Retinal pigment epithelial cell (primary cell): ENCODE results near the genes PLEKHG4B and ZDHHC11.

DNA sequence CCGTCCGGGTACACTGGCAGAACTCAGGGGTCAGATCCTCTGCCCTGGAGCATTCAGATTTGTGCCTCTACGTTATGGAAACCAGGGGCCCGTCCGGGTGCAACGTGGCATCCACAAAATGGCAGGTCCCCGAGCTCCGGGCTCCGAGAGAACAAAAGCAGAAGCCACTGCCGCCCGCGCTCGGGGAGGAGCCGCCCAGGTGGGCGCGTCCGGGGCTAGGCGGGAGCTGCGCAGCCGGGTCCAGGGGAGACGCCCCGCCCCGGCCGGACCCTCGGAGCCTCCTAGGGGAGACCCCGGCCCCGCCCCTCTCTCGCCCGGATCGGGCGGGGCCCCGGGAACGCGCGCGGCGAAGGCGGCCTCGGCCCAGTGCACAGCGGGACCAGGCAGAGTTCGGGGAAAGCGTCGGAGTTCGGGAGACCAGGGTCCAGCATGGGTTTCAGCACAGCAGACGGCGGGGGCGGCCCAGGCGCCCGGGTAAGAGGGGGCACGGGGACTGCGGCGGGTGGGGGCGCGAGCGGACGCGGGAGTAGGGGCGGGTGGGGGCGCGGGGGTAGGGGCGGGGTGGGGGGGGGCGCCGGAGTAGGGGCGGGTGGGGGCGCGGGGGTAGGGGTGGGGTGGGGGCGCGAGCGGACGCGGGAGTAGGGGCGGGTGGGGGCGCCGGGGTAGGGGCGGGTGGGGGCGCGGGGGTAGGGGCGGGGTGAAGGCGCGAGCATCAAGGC, at the start of gene PLEKHG4B:
PLEKHG4B (plus strand) TSS at position 366 of the 719 bp plus-strand sequence.
- RRBS = 3% methylated on average over 19 of the region's 80 CpGs

- RRBS = 48% methylated on average over 4 of the region's 17 CpGs
Measured at GRCh38 chr5:206850-207731, 10.9 kb downstream of the CCDC127 start.

- RRBS = no CpG with 5 or more reads among the region's 11 CpGs
Measured at GRCh38 chr5:440350-440916, 2.5 kb upstream of the EXOC3 start.

- RRBS = 94% methylated on average over 5 of the region's 37 CpGs
Measured at GRCh38 chr5:465365-466099, 22.6 kb downstream of the EXOC3 start.

DNA sequence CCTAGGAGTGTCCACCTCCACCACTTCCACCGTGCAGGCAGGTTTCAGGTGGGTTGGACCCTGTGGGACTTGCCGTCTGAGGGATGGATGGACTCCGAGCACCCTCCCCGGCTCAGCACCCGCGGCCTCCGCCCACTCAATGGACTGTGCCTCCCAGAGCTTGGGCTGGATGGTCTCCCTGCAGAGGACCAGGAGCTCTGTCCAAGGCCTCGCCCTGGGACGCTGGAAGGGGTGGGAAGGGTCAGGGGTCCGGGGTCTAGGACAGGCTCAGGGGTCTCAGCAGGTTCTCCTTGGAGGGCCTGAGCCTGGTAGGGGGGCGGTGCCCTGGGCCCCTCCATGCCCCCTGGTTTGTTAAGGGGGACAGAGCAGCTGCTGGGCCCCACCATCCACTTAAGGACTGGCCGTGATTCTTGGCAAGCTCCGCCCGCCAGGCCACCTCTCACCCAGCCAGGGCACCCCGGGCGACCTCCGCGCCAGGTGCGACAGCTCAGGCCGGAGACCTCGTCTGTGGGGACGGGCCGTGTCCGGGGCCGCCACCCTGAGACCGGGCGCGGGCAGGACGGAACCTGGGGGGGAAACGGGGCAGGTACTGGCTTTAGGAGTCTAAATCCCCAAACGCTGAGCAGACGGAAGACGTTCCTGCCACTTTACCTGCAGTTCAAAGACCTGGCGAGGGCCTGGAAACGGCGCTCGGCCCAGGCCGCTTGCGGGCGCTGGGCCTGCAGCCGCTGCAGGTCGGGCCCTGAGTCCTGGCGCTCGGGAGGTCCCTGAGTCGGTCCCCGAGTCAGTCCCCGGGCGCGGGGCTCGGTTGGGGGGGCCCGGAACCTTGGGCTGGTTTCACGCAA, 29.3 kb downstream of the EXOC3 start:
- RRBS = 4% methylated on average over 8 of the region's 52 CpGs

DNA sequence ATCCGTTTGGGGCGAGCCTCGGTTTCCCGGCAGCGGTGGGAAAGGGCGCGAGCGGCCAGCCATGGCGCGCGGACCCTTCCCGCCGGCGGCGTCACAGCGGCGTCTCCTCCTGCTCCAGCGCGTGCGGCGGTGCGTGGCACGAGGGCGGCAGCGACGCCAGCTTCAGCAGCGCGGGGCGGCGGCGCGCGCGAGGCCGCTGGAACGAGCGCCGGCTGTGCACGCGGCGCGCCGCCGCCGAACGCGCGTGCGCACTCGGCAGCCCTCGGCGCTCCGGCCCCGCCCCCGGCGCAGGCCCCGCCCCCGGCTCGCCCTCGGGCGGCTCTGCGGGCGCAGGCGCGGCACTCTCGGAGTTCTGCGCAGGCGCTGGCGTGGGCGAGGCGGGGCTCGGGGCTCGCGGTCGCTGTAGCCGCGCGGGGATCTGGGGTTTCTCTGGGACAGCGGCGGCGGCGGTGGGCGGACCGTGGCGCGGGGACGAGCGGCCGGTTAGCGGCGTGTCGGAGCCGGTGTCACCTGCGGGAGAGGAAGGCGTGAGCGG, 30.0 kb downstream of the EXOC3 start:
- RRBS = under 1% methylated on average over 28 of the region's 96 CpGs

DNA sequence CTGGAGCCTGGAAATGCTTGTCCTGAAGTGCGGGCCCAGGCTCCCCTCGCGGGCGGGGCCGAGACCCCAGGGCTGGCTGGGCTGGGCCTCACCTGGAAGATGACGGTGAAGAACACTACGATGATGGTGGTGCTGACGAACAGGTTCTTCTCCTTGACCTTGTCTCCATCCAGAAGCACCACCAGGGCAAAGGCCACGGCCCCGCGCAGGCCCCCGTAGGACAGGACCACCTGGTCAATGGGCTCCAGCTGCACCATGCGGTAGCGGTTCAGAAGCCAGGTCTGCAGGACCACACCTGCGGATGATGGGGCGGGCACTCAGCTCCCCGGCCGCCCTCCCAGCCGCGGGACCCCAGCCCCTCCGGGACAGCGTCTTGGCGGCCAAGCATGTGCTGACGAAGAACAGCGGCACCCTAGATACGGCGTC, 39.5 kb downstream of the EXOC3 start:
- RRBS = 88% methylated on average over 9 of the region's 27 CpGs

DNA sequence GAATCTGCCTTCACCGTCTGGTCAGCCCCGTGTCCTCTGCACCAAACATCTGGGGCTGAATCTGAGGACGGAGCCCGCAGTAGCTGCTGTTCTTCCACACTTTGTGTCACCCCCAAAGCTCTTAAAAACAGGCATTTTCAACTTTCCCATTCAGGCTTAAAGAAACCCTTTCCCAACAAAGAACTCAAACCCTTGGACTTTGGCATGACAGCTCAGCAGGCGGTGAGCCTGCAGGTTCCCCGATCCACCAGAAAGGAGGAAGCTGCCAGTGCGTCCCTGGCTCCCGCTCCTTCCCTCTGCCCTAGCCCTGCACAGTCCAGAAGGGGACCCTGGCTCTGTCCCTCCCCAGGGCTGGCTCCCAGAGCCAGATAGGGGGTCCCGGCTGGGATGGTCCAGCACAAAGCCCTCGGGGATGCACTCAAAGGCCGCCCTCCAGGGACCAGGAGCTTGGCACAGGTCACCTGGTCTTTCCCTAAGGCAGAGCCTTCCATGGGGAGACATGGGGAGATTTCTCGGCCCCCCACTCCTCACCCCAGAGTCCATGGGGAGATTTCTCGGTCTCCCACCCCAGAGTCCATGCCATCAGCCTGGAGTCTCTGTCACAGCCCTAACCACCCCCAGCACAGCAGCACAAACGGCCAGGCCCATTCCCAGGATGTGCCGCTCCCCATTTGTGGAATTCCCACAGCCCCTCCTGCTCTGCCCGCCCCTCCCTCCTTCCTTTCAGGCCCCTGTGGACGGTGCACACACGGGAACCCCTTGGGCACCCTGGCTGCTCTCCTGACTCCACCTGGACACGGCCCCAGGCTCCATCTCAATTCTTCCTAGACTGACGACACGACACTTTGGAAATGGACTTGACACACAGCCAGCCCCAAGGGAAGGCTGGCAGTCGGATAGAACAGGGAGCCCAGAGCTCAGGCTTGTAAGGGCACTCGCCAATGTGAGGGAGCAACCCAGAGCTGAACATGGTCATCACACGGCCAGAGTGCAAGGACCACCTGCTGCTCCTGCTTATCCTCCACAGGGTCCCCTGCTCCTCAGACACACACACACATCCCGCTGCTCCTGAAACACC, 9.3 kb downstream of the SLC9A3 start:
- RRBS = no CpG with 5 or more reads among the region's 25 CpGs

DNA sequence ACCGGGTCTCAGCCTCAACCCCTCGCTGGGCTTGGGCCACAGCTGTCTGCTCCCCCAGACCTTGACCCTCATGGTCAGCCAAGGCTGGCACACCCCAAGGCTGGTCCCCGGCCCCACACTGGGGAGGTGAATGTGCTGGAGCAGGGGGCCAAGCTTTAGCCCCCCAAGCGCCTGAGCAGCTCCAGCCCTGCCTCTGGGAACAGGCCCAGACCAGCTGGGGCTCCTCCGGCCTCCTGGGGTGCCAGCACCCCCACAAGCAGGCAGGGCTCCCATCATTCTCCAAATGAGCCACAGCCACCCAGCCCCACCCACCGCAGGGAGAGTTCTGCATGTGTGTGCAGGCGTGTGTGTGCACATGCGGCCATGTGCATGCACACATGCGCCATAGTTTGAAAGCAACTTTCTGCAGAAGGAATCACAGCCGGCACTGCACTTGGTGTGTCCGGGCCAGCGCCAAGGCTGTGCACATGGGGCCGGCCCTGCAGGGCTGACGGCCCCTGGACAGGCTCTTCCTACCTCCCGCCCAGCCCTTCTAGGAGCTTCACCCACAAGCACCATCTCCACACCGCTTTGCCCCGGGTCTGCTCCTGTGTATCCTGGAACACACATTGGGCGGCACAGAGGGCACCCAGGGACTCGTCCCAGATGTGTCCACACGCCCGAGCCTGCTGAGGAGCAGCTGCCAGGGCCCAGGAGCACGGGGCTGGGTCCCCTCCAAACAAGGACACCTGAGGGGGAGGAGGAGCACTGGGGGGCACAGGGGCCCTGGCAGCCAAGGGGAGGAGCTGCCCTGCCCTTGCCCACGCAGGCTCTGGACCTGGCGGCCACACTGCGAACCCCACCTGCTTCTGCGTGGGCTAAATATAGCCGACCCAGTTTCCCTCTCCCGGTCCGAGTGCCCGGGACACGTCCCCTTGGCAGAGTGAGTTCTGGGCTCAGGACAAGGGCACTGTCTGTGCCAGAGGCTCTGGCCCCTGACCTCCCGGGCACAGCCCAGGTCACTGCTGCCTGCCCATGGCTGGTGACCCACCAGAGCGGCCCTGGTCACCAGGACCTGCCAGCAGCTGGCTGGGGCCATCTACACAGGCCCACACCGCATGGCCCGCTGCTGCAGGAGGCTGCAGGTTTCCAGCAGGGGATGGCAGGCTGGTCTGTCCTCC, 19.2 kb downstream of the TPPP start:
- RRBS = 78% methylated on average over 6 of the region's 35 CpGs

GRCh38 chr5:776805-777202, 7.7 kb downstream of the ZDHHC11B start:
- RRBS = no CpG with 5 or more reads among the region's 16 CpGs

DNA sequence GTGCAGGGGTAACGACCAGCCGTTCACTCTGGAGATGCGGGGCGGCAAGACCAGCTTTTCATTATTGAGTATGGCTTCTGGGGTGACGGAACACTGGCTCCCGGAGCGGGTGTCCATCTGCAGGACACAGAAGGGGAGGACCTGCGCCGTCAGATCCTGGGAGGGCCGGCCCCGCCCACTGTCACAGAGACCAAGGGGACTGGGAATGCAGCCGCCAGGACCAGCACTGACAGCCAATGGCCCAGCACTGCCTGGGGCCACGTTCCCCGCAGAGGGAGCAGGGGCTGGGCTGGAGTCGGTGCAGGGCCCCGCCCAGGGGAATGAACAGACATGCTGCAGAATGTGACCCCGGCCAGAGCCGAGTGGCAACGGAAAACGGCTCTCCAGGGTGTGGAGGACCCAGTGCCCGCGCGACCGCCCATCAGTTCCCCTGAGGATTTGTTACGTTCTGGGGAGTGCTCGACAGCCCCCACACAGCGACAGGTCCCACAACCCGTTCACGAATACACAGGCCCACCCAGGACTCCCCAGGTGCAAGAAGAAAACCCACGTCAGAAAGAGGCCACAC, at the start of gene ZDHHC11:
ZDHHC11 (minus strand) TSS at position 501 of the 568 bp plus-strand sequence.
- RRBS = 31% methylated on average over 3 of the region's 30 CpGs

- RRBS = no CpG with 5 or more reads among the region's 22 CpGs
Measured at GRCh38 chr5:864083-864636, 13.4 kb upstream of the ZDHHC11 start.

DNA sequence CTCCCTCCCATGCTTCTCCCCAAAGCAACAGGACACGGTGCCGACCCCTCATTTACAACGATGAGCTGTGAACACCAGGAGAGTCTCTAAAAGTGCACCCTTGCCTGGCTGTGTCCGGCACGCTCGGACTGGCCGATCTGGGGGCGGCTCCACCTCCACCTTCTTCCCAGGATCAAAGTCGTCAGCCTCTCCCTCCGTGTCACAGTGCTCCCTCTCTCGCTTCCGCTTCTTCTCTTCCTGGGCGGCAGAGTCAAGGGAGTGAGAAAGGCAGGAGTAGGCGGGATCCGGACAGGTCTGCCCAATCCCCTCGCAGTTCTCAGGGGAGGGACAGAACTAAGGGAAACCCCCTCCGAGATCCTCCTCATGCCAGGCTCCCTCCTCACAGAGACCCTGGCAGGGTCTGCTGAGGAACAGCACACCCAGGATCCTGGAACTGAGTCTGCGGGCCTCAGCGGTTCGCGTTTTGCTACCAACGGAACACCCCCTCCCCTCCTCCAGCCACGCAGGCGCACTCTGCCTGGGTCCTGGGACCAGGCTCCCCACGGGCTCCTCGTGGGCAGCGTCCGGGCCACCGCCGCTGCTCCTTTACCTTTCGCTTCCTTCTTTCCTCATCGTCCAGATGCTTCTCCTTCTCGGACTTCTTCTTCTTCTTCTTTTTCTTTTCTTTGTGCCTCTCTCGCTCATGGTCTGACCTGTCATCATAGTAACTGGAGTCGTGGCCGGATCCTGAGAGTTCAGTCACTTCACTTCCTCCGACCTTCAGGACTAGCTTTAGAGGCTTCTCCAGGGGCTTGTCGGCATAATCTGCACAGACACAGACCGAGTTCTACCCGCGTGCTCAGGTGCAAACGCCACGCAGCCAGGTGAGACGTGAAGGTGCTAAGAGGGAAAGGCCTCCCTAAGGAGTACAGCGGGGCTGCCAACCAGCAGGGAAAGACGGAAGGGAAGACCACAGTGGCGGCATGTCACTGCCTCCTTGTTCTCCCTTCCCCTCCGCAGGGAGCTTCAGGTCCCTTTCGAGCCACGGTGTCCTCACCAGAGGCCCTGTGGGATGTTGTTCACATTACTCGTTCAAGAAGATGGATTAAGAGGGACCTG, 1.2 kb downstream of the BRD9 start:
- RRBS = no CpG with 5 or more reads among the region's 51 CpGs

DNA sequence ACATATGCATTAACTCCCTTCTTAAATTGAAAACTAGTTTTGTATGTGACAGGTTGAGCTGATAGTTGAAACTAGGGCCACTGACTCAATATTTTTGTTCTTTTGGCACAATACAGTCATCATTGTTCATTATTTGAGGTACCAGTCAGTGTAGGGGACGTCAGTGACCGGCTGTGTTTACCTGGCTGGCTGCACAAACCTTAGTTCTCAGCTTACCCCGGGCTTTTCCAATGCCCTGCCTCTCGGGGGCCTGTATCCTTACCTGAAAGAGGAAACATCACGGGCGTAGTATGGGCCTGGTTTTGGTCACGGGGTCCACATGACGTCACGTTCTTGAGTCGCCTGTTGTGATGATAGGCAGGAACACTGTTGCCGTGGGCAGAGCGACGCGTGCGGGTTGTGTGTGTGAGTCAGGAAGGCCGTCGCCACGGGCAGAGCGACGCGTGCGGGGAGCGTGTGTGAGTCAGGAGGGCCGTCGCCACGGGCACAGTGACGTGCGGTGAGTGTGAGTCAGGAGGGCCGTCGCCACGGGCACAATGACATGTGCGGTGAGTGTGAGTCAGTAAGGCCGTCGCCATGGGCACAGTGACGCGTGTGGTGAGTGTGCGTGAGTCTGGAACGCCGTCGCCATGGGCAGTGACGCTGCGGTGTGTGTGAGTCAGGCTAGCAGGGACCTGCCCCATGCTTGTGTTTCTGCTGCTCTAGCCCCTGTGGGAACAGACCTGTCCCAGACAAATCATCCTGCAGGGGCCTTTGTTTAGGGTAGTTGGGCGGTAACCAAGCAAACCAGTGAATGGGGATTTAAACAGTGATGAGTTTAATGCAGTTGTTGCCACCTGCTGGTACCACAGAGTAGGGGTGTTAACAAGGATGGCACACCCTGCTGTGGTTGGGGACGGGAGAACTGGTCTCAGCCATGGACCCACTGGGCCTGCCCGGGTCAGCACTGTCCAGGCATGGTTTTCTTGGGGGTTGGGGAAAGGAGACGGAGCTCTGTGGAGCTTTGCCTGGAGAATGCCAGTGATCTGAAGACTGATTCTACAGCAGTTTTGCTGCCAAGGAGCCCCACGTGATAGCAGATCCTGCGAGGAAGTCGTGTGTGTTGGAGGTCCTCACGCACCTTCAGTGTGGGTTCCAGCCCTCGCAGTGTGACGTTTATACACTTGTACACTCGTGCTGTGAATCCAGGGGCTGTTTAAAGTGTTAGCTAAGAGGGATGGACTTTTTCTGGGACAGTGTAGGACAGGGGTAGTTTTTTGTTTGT, 19.8 kb downstream of the TRIP13 start:
- RRBS = 100% methylated on average over 1 of the region's 53 CpGs

- RRBS = no CpG with 5 or more reads among the region's 22 CpGs
Measured at GRCh38 chr5:957413-958125, 51.0 kb upstream of the NKD2 start.

- RRBS = 94% methylated on average over 6 of the region's 29 CpGs
Measured at GRCh38 chr5:1055047-1055670, 46.6 kb downstream of the NKD2 start.

DNA sequence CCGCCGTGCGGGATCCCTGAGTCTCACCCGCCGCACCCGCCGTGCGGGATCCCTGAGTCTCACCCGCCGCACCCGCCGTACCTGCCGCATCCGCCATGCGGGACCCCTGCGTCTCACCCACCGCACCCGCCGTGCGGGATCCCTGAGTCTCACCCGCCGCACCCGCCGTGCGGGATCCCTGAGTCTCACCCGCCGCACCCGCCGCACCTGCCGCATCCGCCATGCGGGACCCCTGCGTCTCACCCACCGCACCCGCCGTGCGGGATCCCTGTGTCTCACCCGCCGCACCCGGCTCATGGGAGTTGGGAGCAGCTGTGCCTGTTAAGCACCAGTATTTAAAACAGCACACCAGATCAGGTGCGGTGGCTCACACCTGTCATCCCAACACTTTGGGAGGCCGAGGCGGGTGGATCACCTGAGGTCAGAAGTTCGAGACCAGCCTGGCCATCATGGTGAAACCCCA, 50.5 kb downstream of the SLC12A7 start:
- RRBS = no CpG with 5 or more reads among the region's 44 CpGs

- RRBS = no CpG with 5 or more reads among the region's 16 CpGs
Measured at GRCh38 chr5:1090581-1090874, 21.3 kb downstream of the SLC12A7 start.

DNA sequence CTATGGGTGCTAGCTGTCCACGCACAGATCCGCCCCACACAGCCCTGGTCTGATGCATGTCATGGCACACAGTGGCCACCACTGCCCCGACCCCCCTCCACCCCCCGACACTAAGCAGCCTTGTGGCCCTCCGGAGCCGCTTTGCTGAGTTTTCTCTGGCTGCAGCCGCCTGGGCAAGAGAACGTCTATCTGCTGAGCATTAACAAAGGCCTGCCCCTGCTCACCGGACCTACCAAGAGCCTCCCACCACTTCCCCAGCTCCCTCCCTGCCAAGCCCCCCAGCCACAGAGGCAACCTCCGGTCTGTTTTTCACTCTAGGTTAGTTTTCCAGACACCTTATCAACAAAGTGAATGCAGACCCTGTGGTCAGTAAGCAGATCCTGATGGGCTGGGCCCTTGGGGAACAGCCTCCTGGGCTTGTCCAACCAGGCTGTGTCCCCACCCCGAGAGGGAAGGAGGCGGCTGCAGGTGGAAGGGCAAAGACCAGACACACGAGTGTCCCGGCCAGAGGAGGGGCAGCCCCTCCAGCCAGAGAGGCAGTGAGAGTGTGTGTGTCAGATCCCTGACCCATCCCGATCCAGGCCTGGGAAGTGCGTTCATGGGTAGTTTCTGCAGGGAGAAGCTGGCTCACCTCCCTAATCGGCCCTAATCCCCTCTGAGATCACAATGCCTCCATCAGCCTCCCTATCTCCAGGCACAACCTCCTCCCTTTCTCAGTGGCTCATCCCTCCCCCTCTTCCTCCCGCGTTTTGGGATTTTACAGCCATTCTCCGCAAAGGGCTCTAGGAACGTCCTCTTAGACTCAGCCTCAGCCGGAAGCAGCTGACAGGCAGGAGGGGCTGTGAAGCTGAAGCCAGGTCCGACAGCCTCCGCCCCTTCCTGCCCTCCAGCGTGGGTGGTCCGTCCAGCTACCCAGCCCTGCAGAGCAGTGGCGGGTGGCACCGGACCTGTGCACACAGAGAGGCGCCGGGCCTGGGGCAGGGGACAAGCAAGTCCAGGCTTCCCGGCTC, 9.9 kb downstream of the SLC12A7 start:
- RRBS = 32% methylated on average over 4 of the region's 31 CpGs

DNA sequence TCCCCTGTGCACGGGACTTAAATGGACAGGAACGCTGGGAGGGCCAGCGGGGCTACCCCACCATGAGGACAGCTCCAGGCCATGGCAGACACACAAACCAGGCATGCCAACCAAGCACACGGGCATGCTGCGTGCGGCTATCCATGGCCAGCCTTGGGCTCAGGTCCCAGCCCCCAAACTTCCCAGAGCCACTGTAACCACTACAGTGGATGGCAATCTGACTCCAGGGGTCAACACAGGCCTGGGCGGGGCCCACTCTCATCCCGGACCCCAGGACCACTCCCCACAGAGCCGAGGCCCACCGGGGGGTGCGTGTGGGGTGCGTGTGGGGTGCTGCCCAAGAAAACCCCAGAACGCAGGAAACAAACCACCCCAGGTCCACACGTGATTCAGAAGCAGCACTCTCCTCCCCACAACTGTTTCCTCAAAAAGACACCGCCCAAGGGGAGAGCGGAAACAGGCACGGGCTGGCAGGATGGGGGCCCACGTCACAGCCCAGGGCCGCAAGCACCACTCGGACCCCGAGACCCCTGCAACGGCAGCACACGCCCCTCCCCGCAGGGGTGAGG, 7.4 kb downstream of the SLC12A7 start:
- RRBS = no CpG with 5 or more reads among the region's 24 CpGs